HepG2 (cell line): ENCODE measurements around the gene CDX4.

DNA sequence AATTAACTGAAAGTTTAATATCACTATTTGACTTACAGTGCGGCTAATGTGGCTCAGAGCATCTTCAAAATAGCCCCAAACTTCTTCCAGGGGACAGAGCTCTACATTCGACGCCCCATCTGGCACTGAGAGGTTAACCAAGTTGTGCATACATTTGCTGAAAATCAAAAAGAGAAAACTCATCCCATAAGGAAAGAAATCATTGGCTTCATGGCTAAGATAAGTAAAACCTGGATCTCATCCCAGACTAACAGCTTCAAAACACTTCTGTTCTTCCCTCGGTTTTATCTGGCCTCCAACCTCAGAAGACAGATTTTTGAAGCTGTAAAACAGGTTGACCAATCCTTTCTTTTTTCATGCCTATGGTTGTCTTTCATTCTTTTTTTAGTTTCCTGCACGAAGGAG, 107.5 kb downstream of the DLG3 start:
- RRBS, 2 experiments: no CpG with 5 or more reads among the region's 5 CpGs
CAGE:
- cytosol, long polyA minus RNA: no peak
- cytosol, long polyA plus RNA: no peak
- long polyA plus RNA: no peak
- nucleus, long polyA minus RNA: no peak
- nucleus, long polyA plus RNA: no peak

- RRBS, 2 experiments: no CpG with 5 or more reads among the region's 5 CpGs
CAGE:
- cytosol, long polyA minus RNA: no peak
- cytosol, long polyA plus RNA: no peak
- long polyA plus RNA: no peak
- nucleus, long polyA minus RNA: no peak
- nucleus, long polyA plus RNA: no peak
Measured at GRCh38 chrX:71110462-71111008, 842 bp downstream of the IL2RG start.

DNA sequence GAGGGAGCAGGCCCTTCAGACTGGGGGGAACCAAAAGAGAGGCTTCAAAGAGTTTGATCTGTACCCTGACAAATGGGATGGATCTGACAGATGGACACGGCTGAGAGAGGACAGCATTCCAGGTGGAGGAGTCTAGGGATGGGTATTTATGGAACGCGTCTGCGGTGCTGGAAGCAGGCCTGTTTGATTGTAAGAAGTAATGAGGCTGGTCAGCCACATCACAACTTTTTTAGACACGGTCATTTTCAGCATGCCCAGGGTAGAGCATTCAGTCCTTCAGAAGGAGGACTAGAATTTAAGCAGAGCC, 33.5 kb downstream of the NLGN3 start:
- RRBS, 2 experiments: no CpG with 5 or more reads among the region's 5 CpGs
CAGE:
- cytosol, long polyA minus RNA: no peak
- cytosol, long polyA plus RNA: no peak
- long polyA plus RNA: no peak
- nucleus, long polyA minus RNA: no peak
- nucleus, long polyA plus RNA: no peak

DNA sequence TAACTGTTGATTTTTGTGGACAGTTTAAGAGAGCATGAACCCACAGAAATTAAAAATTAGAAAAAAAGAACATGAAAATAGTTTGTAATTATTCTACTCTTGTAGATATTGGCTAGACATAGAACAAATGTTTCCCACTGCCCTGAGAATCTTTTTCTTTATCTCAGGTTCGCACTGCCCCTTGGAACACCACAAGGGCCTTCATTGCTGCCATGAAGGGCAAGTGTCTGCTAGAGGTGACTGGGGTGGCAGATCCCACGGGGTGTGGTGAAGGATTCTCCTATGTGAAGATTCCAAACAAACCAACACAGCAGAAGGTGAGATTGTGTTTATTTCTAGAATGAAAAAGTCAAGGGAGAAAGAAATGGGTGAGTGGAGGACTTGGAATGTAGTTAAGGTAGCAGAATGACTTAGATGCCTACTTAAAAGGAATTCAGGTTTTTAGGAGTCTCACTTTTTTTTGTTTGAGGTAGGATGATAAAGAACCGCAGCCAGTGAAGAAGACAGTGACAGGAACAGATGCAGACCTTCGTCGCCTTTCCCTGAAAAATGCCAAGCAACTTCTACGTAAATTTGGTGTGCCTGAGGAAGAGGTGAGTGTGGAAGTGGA, 26.4 kb downstream of the TAF1 start:
- RRBS, 2 experiments: no CpG with 5 or more reads among the region's 6 CpGs
CAGE:
- cytosol, long polyA minus RNA: no peak
- cytosol, long polyA plus RNA: no peak
- long polyA plus RNA: no peak
- nucleus, long polyA minus RNA: no peak
- nucleus, long polyA plus RNA: no peak

GRCh38 chrX:71533605-71534275, 836 bp downstream of the OGT start:
- RRBS, 2 experiments: no CpG with 5 or more reads among the region's 32 CpGs
CAGE:
- cytosol, long polyA minus RNA: no peak
- cytosol, long polyA plus RNA: no peak
- long polyA plus RNA: no peak
- nucleus, long polyA minus RNA: no peak
- nucleus, long polyA plus RNA: no peak

DNA sequence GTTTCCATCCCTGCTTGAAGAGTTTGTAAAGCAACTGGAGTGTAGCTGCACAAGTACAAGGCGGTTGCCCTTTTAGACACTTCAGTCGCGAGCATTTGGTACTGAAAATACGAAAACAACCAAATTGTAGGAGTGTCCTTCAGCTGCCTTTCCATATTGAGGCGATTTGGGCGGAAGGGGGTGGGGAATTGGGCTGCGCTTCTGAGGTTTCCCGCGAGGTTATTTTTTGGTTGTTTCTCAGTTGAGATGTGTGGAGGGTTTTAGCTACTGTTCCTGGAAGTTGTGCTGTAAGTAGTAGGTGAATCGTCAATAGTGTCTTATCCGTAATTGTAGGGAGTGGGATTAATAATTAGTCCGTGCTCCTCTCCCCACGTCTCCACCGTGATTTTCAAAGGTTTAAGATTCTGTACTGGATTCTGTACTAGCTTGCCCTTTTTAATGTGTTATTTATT, 1.4 kb downstream of the OGT start:
- RRBS, 2 experiments: no CpG with 5 or more reads among the region's 14 CpGs
CAGE:
- cytosol, long polyA minus RNA: no peak
- cytosol, long polyA plus RNA: no peak
- long polyA plus RNA: no peak
- nucleus, long polyA minus RNA: no peak
- nucleus, long polyA plus RNA: no peak

GRCh38 chrX:71616998-71617899, 1.1 kb downstream of the CXCR3 start:
- RRBS, 2 experiments: 1 to 3% methylated on average over 6 of the region's 32 CpGs
CAGE:
- cytosol, long polyA minus RNA: no peak
- cytosol, long polyA plus RNA: no peak
- long polyA plus RNA: no peak
- nucleus, long polyA minus RNA: no peak
- nucleus, long polyA plus RNA: no peak

GRCh38 chrX:71623707-71624001, 5.3 kb upstream of the CXCR3 start:
- RRBS, 2 experiments: no CpG with 5 or more reads among the region's 3 CpGs
CAGE:
- cytosol, long polyA minus RNA: no peak
- cytosol, long polyA plus RNA: no peak
- long polyA plus RNA: no peak
- nucleus, long polyA minus RNA: no peak
- nucleus, long polyA plus RNA: no peak

DNA sequence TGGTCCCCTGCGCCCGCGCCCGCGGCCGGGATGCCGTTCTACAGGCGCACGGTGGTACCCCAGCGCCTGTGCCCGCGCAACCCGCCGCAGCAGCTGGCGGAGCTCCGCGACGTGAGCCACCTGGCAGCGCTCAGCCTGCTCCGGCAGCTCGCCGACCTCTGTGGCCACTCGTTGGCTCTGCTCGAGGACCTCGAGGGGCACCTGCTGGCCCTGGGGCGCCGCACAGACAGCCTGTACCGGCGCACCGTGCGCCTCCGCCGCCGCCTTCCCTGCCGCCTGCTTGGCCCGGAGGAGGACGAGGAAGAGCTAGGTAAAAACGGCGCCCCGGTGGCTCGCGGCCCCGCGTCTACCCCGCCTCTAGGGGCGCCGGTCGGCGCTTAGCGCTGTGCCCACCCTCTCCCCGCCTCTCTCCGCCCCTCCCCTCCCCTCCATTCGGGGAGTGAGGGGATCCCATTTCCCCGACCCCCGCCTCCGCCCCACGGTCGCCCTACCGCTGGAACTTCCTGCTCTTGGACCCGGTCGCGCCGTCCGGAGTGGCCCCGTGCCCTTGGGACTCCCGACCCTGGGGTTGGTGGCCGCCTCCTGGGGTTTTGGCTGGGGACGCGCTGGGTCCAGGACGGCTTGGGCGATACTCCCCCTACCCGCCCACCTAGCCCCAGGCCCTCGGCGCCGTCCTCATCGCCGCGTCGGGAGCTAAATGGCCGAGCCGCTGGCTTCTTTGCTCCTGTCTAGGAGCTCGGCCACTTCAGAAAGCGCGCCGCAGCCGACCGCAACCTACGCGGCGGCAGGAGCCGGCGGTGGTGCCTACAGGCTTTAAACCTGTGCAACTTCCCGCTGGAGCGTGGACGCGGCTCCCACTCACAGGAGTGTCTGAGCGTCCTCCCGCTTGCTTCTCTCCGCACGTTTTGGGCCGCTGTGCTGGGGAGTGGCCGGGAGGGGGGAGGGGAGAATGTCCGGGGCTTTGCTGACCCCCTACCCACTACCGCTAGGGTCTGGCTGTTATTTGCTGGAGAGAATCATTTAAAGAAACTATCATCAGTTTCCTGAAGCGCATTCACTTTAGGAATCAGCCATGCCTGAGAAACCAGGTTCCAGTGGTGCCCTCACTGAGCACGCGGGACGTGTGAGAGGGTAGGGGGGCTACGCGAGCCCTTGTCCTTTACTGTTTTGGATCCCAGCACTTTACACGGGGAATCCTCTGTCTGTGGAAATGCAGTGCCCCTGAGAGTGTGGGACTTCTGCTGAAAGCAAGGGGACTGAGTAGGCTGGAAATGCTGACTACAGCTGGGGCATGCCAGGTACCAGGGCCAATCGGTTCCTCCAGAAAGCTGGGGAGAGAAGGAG, 885 bp downstream of the NHSL2 start:
- RRBS, 2 experiments: 2 to 3% methylated on average over 20 to 23 of the region's 112 CpGs
CAGE:
- cytosol, long polyA minus RNA: no peak
- cytosol, long polyA plus RNA: no peak
- long polyA plus RNA: no peak
- nucleus, long polyA minus RNA: no peak
- nucleus, long polyA plus RNA: no peak

DNA sequence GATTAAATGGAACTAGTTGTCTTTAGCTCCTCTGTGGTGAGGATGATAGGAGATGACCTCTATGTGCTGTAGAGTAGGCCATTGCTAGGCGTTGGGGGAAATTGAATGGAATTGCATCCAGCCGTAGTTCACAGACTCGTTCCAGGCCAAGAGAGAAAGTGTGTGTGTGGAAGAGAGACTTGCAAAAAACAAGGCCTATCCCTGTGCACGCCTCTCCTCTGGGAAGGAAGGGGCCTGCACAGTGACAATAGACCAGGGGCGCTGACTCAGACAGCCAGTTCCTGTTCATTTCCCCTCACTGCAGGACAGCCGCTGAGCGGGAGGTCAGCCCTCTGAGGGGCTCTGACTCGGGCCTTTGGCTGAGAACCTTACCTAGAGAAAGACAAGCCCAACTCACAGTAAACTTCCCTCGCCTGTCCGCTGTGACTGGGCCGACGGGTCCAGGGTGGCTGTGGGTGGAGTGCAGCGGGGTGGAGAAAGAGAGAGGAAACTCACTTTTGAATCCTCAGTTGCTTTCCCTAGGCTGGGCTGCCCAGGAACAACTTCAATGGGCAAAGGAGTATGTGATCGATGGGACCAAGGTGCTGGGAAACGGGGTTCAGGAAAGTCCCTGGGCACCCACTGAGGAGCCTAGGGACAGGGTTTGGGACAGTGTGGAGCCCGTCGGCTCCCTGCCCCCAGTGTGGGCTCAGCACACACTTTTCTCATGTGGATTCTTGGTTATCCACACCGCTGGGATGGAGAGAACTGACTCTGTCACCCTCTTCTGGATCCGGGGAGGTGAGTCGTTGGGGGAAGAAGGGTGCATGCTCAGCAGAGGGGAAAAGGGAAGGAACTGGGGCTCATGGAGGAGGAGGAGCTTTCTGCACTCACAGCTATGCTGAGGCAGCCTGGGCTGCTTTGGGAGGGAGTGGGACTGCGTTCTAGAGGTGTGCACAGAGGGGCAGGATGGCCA, 101.8 kb upstream of the PIN4 start:
- RRBS, 2 experiments: no CpG with 5 or more reads among the region's 21 CpGs
CAGE:
- cytosol, long polyA minus RNA: no peak
- cytosol, long polyA plus RNA: no peak
- long polyA plus RNA: no peak
- nucleus, long polyA minus RNA: no peak
- nucleus, long polyA plus RNA: no peak

DNA sequence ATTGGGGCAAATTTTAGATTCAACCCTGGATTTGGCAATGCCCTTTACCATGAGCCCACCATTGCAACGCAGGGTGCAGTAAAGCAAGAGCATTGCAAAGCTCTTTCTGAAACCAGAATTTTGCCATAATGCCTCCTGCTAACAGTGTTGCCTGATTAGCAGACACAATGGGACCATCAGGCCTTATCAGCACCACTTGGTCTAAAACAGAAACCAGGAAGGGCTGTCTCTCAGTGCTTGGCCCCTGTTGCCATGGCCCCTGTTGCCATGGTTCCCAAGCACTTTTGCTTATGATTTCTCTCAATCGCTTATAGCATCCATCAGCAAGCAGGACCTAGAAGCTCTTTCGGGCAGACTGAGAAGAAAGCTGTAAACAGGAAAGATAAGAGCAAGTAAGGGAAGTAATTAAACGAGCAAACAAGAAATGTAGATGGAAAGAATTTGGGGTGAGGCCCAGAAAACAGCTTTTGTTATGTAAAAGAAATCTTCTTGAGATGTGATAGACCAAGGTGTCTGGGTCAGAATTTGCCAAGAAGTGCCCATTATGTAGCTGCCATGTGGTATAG, 86.6 kb upstream of the PIN4 start:
- RRBS, 2 experiments: no CpG with 5 or more reads among the region's 4 CpGs
CAGE:
- cytosol, long polyA minus RNA: no peak
- cytosol, long polyA plus RNA: no peak
- long polyA plus RNA: no peak
- nucleus, long polyA minus RNA: no peak
- nucleus, long polyA plus RNA: no peak

DNA sequence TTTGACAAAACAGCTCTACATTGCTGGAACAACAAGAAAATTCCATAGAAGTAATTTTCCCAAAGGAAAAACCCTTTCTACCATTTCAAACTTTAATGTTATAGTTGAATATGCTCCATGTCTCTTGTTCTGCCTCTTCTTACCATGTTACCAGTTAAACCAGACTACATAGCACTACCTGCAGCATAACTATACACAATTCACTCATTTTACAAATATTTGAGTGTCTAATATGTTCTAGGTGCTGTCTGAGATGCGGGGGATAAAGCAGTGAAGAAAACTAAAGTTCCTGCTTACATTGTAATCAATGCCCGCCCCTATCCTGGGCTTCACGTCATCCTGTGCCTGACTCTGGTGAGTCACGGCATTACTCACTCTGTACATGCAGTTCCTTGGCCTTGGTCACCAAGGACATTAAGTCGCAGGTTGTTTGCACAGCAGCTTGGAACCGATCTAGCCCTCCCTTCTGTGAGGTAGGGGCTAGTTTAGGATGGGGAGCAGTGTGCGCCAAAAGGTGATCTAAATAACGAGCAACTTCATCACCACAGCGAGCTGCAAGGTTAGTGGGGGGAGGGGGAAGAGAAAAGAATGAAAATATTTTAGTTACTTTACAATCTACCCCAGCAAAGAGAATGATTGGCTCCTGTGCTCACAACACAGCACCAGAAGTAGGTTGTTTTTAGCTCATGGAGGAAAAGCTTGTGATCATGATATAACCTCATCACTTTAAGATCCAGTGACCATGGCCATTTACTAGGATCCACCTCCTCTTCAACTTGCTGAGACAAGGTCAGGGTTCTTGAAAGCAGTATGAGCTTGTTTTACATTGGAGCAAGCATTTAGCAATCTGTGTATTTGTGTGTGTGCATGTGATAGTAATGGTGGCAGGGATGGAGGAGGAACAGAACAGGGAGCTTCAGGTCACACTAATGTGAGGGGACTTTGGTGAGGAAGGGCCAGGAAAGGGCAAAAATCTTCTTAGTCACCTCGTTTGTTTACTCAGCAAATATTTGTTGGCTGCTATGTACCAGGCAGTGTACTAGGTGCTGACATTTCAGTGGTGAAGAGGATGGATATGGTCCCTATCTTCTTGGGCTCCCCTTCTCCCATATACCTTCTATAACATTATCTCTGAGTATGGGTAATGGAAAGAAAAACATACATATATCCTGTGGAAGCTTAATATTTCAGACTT, 48.1 kb upstream of the HDAC8 start:
- RRBS, 2 experiments: no CpG with 5 or more reads among the region's 10 CpGs
CAGE:
- cytosol, long polyA minus RNA: no peak
- cytosol, long polyA plus RNA: no peak
- long polyA plus RNA: no peak
- nucleus, long polyA minus RNA: no peak
- nucleus, long polyA plus RNA: no peak

DNA sequence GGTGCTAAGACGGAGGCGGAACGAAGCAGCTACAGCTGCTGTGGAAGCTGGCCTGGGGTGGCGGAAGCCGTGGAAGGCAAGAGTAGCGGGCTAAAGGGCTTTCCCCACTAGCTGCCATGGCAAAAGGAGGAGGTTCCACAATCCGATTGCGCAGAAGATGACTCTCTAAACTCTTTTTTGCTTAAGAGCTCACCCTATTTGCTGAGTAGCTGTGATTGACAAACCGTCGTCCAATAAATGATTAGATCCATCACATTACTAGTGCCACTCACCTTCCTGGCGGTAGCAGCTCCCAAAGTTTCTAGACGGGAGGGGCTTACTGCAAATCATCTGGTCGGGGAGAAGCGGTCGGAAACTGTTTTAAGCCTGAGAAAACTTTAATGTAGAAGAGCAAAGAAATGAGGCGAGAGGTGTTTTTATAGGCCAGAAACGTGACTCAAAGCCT, 48.7 kb upstream of the PABPC1L2A start:
- RRBS, 2 experiments: no CpG with 5 or more reads among the region's 17 CpGs
CAGE:
- cytosol, long polyA minus RNA: no peak
- cytosol, long polyA plus RNA: no peak
- long polyA plus RNA: no peak
- nucleus, long polyA minus RNA: no peak
- nucleus, long polyA plus RNA: no peak

GRCh38 chrX:73446823-73447304, at the start of gene CDX4:
TSS of gene CDX4 (plus strand) at chrX:73447053.
- RRBS, 2 experiments: 0 to 11% methylated on average over 1 of the region's 11 CpGs
CAGE:
- cytosol, long polyA minus RNA: no peak
- cytosol, long polyA plus RNA: no peak
- long polyA plus RNA: no peak
- nucleus, long polyA minus RNA: no peak
- nucleus, long polyA plus RNA: no peak

DNA sequence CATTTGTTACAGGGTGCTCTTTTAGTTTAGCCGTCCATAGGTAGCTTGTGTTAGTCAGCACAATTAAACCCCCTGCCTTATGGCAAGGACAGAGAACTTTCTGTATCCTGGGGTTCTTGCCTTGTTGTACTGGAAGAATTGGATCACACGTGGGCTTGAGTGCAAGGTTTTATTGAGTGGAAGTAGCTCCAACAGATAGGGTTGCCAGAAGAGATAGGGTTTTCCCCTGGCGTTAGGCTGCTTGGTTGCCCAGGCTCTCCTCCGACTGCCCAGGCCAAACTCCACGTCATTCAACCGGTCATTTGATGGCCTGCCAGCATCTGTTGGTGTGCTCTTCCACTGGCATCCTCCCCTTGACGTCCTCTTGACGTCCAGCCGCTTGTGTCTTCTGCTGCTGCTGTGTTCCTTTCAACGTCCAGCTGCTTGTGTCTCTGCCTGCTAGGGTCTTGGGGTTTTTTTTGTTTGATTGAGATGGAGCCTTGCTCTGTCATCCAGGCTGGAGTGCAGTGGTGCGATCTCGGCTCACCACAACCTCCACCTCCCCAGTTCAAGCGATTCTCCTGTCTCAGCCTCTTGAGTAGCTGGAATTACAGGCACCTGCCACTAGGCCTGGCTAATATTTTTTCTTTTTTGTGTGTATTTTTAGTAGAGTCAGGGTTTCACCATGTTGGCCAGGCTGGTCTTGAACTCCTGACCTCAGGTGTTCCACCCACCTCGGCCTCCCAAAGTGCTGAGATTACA, 340.2 kb upstream of the ZCCHC13 start:
- RRBS, 2 experiments: no CpG with 5 or more reads among the region's 14 CpGs
CAGE:
- cytosol, long polyA minus RNA: no peak
- cytosol, long polyA plus RNA: no peak
- long polyA plus RNA: no peak
- nucleus, long polyA minus RNA: no peak
- nucleus, long polyA plus RNA: no peak

DNA sequence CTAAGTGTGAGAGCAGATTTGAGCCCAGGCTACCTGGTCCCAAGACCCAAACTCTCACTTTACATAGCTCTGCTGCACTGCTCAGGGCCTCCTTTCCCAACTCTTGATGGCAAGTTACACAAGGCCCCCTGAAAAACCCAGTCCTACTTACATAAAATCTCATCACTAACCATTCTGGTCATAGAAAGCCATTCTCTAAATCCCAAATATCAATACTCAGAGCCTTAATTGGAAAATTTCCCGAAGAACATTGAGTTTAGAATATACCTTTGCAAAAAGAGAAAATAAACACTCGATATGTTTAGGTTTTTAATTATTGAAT, 84.6 kb upstream of the ZCCHC13 start:
- RRBS, 2 experiments: no CpG with 5 or more reads among the region's 2 CpGs
CAGE:
- cytosol, long polyA minus RNA: no peak
- cytosol, long polyA plus RNA: no peak
- long polyA plus RNA: no peak
- nucleus, long polyA minus RNA: no peak
- nucleus, long polyA plus RNA: no peak

DNA sequence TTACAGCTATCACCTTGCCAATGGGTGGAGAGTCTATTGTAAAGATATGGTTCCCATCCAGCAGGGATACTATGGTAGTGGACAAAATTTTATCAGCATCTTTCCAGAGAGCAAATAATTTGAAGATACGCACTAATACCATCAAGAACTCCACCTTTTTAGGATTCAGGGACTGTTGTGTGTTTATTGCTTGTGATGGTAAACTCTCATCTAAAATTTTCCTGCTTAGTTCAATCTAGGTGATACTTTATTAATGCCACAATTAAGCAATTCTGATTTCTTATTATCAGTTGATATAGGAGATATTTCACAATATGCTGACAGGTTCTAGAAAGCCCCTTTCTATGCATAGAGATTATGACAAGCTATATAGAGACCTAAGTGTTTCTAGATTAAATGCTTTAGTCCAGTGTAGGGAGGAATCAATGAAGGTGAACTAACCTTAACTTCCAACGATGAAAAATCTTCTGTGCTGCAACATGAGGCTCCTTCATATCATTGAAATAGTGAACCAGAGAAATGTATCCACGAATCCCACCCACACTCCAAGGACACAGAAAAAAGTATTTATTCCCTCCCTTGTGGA, 65.9 kb upstream of the ZCCHC13 start:
- RRBS, 2 experiments: no CpG with 5 or more reads among the region's 3 CpGs
CAGE:
- cytosol, long polyA minus RNA: start-site peak on the minus strand centred at position 247 of the sequence, 101 bp wide, 17 reads
- cytosol, long polyA plus RNA: no peak
- long polyA plus RNA: no peak
- nucleus, long polyA minus RNA: start-site peak on the minus strand centred at position 341 of the sequence, 268 bp wide, 44 reads
- nucleus, long polyA plus RNA: no peak

- RRBS, 2 experiments: no CpG with 5 or more reads among the region's 19 CpGs
CAGE:
- cytosol, long polyA minus RNA: no peak
- cytosol, long polyA plus RNA: no peak
- long polyA plus RNA: no peak
- nucleus, long polyA minus RNA: no peak
- nucleus, long polyA plus RNA: no peak
Measured at GRCh38 chrX:74877393-74878248, 47.6 kb downstream of the NEXMIF start.

DNA sequence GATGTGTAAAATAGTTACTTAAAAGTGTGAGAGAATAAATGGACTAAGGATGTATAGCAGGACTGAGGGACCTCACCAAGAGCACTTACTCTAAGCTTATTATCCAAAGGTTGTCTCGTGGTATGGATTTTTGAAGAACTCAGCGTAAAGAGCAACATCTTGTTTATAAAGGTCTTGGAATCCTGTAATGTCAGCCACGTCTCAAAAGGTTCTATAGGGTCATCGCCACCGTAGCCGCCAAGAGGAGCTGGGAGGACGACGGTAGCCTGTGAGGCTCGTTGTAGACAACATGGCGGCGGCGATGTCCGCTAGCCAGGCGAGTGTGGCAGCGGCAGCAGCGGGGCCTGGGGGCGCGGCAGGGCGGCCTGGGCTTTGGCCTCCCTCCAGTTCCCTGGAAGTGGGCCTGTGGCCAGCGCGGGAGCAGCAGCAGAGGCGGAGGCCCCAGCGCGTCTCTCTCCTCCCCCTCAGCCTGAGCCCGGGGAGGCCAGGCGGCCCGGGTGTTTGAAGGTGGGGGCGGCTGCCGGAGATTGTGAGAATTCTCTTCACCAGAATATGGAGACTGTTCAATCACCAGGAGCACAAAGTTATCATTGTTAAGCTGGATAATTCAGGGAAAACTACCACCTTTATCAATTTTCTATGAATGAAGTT, 143.5 kb upstream of the PBDC1 start:
- RRBS, 2 experiments: no CpG with 5 or more reads among the region's 29 CpGs
CAGE:
- cytosol, long polyA minus RNA: no peak
- cytosol, long polyA plus RNA: no peak
- long polyA plus RNA: no peak
- nucleus, long polyA minus RNA: no peak
- nucleus, long polyA plus RNA: no peak

DNA sequence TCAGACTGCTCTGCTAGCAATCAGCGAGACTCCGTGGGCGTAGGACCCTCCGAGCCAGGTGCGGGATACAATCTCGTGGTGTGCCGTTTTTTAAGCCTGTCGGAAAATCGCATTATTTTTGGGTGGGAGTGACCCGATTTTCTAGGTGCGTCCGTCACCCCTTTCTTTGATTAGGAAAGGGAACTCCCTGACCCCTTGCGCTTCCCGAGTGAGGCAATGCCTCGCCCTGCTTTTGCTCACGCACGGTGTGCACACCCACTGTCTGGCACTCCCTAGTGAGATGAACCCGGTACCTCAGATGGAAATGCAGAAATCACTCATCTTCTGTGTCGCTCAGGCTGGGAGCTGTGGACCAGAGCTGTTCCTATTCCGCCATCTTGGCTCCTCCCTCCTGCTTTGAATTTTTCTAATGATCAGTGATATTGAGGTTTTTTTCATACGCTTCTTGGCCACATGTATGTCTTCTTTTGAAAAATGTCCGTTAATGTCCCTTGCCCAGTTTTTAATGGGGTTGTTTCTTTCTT, 298.2 kb downstream of the MAGEE1 start:
- RRBS, 2 experiments: no CpG with 5 or more reads among the region's 22 CpGs
CAGE:
- cytosol, long polyA minus RNA: no peak
- cytosol, long polyA plus RNA: no peak
- long polyA plus RNA: no peak
- nucleus, long polyA minus RNA: no peak
- nucleus, long polyA plus RNA: no peak